Airway epithelial cell (primary cell): ENCODE measurements around the genes FXYD1, FFAR2, PMIS2, ARHGAP33, LRFN3, SYNE4 and POLR2I.

DNA sequence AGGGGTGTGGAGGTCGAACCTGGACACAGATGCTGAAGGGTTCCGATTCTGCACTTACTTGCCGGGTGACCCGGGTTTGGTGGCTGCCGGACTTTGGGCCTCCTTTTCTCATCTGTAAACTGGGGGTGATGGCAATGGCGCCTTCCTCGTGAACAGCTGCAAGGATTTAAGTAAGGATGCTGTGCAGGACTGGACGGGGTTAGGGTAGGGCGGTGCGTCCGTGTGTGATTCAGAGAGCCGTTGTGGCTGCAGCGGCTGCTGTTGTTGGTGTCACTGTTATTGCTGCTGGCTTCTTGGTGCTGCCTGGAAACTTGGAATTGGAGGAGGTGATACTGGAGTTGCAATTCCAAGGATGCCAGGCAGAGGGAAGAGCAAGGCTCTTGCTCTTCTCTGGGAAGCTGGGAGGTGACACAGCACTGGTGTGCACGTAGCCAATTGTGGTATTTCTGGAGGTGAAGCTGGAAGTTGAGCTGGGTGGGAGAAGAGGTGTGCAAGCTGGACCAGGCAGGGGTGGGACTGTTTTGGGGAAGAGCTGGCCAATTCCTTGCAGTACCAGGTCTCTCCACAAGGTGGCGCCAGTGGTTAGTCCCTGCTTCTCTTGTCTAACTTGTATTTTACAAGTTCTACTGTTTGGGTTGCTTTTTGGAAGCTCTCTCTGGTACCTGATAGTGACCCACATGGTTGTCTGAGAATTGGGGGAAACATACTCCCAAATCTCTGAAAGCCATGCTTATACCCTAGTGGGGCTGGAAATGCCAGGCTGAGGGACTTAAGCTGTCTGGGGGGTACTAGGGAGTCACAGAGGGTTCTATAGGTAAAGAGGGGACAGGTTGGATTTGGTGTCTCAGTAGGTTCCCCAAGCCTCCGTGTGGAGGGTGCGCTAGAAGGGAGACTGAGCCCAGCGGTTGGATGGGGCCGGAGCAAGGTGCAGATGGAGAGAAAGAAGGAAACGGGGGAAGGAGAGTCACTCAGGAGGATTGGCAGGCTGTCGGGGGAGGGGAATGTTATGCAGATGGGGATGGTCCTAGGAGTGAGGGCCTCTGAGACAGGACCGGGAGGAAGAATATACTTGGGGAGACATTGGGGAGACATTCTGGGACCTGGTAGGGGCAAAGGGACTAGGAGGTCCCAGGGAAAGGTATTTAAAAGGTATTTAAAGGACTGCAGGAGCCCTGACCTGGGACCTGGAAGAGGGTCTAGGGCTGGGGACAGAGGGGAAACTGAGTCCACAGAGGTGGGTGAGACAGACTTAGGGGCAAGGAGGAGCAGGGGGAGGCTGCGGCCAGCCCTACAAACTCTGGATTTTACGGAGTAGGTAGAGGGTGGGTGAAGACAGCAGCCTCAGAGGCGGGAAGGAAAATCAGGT lies 2.9 kb downstream of the HPN start:
- RAMPAGE, long total RNA, result no peak

DNA sequence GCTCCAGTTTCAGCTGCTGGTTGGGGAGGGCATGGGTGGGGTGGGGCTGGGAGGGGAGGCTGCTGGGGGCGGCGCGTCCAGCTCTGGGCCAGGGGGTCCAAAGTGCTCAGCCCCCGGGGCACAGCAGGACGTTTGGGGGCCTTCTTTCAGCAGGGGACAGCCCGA lies at the start of gene FXYD1:
FXYD1 (plus strand) TSS at position 100 of the 165 bp plus-strand sequence.
- RAMPAGE, long total RNA, result no peak

- RAMPAGE, long total RNA, result no peak
Measured at GRCh38 chr19:35170006-35170993, 15.8 kb downstream of the FXYD5 start.

DNA sequence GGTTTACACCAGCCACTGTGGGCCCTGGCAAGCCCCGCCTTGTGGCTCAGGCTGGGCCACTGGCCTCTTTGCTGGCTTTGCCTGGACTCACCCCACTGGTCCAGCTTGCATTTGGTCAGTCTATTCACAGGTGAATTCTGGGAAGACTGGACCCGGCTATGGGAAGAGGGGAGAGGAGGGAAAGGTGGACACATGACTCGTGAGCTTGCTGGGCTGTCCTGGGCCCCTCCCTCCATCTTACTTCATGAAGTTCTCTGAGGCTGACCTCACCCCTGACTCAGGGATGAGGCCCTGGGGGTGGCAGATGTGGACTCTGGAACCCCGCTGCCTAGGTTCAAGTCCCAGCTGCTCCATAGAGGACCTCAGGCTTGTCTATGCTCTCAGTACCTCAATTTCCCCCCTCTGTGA lies 14.3 kb downstream of the FAM187B start:
- RAMPAGE, long total RNA, result no peak

DNA sequence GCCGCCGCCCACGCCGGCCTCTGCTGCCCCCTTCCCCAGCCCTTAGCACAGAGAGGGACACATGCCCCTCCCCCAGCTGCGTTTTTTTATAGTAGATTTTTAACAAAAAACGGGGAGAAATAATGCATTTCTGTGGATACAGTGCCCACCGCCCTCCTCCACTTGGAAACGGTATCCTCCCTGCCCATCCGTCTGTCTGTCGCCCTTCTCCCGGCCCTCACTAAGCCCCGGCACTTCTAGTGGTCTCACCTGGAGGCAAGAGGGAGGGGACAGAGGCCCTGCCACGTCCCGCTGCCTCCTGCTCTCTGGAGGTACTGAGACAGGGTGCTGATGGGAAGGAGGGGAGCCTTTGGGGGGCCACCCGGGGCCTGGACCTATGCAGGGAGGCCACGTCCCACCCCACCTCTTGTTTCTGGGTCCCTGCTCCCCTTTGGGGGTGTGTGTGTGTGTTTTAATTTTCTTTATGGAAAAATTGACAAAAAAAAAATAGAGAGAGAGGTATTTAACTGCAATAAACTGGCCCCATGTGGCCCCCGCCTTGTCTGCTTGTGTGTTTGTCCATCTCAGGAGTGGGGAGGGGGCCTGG lies 3.0 kb upstream of the HAMP start:
- RAMPAGE, long total RNA, result no peak

GRCh38 chr19:35313573-35314138 lies 15.3 kb upstream of the CD22 start:
- RAMPAGE, long total RNA, result no peak

DNA sequence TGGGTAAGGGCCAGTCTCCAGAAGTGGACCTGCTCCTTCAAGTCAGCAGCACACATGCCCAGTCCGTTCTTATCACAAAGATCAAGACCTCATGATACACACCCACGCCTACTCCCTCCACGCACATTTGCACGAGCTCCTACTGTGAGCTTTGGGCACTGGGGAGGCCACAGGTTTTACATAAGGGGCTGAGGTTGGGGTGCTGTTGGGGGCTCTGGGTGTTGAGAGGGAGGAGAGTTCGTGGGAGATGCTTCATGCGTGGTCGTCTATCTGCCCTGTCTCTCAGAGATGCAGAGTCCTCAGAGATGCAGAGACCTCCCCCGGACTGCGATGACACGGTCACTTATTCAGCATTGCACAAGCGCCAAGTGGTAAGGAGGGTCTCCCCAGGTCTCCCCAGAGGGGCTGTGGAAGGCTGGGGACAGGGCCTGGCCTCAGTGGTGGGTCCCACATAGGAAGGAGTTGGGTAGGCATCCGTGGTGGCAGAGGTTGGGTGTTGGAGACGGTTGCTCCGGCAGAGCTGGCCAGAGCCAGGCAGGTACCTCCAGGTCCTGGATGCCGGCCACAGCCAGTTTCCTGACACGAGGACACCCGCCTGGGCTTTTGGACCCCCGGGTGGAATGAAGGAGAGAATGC lies 1.7 kb upstream of the FFAR1 start:
- RAMPAGE, long total RNA, result no peak

- RAMPAGE, long total RNA, result no peak
Measured at GRCh38 chr19:35447989-35449008, at the start of gene FFAR2. Gene FFAR2, plus strand, starts transcription at chr19:35448257.

GRCh38 chr19:35585807-35586225 lies at the start of gene PMIS2:
Gene PMIS2, plus strand, starts transcription at chr19:35586173.
- RAMPAGE, long total RNA, result no peak

DNA sequence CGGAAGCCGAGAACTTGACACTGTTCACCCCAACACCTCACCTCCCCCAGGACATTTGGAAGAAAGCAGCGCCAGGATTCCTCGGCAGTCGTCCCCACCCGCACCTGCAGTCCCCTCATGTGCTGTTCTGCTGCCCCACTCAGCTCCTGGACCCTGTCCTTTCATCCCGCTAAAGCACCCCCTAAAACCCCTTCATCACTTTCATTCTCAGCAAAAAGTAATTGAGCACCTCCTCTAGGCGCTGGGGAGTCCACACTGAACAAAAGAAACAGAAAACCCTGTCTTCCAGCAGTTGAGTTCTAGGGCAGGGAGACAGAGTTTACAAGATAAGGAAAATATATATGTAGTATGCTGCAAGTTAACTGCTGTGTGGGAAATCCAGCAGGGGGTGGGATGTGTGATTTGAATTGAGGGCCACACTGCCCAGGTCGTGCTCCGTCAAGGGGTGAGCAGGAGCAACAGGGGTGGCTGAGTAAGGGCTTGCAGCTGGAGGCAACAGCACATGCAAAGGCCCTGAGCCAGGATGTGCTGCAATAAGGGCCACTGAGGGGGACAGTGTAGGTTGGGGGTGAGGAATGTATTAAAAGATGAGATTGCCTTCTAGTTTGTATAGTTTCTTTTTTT lies 5.7 kb upstream of the RBM42 start:
- RAMPAGE, long total RNA, result no peak

- RAMPAGE, long total RNA, result no peak
Measured at GRCh38 chr19:35746316-35746559, 787 bp downstream of the PSENEN start.

- RAMPAGE, long total RNA, result no peak
Measured at GRCh38 chr19:35774921-35776160, at the start of gene ARHGAP33. Gene ARHGAP33, plus strand, starts transcription at chr19:35775564.

GRCh38 chr19:35899989-35900290 lies 2.4 kb upstream of the HCST start:
- RAMPAGE, long total RNA, result no peak

DNA sequence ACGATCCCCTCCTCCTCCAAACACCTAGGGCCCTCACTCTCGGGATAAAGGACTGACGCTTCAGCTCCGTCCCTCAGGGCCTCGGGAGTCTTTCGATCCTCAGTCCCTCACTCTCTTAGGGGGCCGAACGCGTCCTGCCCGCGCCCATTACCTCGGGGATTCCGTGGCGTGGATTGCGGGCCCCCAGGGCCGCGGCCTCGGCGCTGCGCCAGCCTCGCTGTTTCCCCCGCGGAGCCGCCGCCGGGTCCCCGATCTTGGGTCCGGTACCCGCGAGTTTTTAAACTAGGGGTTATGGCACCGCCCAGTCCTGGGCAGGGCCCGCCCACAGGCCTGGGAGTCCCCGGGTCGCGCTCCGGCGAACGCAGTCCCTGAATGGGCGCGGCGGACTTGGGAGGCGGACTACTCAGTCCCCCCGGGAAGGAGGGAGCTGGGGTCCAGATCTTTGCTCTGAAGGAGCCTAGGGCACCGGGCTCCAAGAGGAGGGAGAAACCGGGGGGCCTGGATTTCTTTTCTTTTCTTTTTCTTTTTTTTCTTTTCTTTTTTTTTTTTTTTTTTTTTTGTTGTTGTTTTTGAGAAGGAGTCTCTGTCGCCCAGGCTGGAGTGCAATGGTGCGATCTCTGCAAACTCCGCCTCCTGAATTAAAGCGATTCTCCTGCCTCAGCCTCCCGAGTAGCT lies 1.9 kb upstream of the HCST start:
- RAMPAGE, long total RNA, result no peak

- RAMPAGE, long total RNA, result no peak
Measured at GRCh38 chr19:35904595-35904995, 2.3 kb downstream of the HCST start.

DNA sequence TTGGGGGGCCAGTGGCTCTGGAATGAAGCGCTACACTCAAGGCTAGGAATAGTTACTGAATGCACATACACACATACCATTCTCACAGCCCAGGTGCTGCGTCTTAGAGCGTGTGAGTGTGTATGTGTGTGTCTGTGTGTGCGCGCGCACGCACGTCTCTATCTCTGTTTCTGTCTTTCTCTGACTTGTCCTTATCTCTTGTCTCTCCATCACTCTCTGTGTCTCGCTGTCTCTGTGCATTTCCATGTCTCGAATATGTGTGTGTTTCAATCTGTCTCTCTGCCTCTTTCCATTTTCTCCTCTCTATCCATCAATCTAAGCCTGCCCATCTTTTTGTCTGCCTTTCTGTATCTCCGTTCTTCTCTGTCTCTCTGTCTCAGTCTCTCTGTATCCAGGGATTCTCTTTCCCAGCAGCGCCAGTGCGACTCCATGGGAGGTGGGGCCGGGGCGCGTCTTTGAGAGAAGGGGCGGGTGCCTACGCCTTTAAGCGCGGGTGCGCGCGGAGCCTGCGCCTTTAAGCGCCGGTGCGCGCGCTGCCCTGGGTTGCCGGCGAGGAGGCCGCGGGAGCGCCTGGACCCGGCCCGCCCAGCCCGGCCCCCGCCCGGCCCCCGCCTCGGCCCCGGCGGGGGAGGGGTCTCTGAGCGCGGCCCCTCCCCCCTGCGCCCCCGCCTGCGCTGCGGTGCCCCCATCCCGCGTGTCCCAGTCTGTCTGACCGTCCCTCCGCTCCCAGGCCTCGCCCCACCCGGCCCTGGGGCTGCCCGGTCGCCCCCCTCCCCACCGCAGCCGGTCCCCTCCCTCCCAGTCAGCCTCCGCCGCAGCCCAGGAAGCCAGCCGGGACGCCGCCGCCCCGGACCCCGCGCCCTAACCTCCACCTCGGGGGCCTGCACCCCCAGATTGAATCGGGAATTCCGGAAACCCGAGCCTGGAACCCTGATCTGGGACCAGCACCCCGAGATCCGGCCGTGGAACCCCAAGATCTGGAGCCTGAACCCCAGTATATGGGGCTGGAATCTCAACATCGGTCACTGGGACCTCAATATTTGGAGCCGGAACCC lies at the start of gene LRFN3:
LRFN3 (plus strand) TSS at position 517 of the 1,055 bp plus-strand sequence.
- RAMPAGE, long total RNA, result no peak

DNA sequence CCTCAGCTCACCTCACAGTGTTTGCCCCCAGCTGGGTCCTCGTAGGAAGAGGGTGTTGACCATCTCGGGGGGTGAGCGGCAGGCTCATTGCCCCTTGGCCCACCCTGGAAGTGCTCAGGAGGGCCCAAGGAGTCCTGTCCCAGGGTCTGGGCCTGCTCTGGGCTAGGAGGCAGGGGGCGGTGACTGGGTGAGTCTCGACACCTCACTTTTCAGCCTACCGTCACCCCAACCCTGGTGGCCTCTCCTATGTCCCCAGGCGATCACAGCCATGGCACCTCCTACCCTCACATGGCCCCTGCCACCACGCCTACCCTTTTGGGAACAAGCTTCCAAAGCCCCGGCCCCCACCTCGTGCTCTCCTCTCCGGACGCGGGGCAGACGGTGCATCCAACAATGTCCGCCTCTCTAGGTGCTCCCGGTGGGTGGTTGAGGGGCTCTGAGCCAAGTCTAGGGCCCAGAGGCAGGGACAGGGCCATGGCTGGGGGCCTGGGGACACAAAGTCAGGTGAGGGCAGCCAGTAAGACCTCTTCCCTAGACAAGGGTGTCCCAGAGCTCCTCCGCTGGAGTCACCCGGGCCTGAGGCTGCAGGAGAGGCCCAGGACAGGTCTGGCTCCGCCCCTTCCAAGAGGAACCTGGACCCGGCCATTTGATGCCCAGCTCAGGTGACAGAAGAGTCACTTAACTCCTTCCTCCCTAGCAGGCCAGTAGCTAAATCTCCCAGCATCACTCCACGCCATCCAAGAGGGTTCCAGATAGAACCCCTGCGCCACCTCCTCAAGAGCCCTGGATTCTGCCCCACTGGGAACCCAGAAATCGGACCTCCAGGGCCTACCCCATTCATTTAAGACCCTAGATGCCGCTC lies at the start of gene SYNE4:
SYNE4 (minus strand) TSS at position 608 of the 862 bp plus-strand sequence.
- RAMPAGE, long total RNA, result start-site peak on the minus strand centred at position 578 of the sequence, 61 bp wide, 38 and 17 reads in 2 replicates

- RAMPAGE, long total RNA, result start-site peak on the minus strand at chr19:36114856-36114915, 619 and 177 reads in 2 replicates
Measured at GRCh38 chr19:36114678-36115093, at the start of gene POLR2I. Gene POLR2I, minus strand, starts transcription at chr19:36114875.

DNA sequence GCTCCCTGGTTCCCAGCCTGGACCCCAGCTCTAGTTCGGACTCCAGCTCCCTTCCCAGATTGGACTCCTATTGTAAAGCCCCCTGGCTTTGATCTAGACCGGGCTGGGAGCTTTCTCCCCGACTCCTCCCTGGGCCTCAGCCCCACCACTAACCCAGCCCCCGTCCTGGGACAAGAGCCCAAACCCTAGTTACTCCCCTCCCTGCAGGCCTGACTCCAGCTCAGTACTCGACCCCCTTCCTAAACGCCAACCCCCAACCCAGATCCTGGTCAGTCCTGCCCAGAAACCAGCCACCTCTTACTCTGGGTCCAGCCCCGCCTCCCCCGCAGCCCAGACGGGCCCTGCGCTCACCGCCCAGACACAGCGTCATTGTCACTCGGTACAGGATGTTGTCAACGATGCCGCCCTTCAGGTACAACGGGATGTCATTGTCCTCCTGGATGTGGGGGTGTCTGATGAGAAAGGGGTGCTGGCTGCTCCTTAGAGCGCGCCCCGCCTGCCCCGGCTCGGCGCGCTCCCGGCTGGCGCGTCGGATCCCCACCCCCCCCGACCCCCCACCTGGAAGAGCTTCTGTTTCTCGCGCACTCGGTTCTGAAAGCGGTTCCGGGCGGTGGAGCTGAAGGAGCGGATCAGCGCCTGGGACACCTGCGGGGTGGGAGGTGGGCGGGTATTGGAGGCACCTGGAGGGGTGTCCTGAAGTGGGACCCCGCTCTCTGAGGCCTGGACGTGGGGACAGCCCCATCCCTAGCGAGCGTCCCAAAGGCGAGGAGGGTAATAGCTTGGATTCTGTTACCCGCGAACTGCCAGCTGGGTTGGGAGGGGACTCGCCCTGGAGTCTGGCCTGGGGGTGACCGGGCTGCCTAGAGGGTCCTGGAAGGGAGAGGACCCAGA lies 891 bp downstream of the COX7A1 start:
- RAMPAGE, long total RNA, result no peak

- RAMPAGE, long total RNA, result no peak
Measured at GRCh38 chr19:36159248-36160319, 7.3 kb upstream of the COX7A1 start.